SK-N-MC (cell line): ENCODE results near the genes TMC7, COQ7, VPS35L and ACSM3.

GRCh38 chr16:17593079-17593363, 122.3 kb upstream of the XYLT1 start:
- RRBS = no CpG with 5 or more reads among the region's 3 CpGs

DNA sequence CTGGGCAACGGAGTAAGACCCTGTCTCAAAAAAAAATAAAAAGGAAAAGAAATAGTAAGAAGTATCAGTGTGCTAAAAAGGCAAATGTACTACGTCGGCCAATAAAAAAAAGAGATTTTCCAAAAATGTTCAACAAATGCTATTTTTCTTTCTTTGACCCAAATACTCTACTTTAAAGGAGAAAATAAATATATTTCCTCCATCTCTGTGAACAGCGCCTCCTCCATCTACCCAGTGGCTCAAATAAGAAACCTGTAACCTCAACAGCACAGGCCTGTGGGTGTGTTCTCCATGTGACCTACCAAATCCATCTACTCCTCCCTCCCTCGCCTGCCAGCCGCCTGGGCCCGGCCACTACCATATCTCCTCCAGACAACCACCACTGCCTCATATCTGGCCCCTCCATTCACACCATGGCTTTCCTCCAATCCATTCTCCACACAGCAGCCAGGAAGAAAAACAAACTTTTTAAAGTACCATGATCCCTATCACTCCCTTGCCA, 26.6 kb downstream of the NOMO2 start:
- RRBS = no CpG with 5 or more reads among the region's 7 CpGs

GRCh38 chr16:18835746-18836862, 34.8 kb upstream of the ARL6IP1 start:
- RRBS = no CpG with 5 or more reads among the region's 13 CpGs

GRCh38 chr16:18959122-18959644, 24.6 kb upstream of the TMC7 start:
- RRBS = no CpG with 5 or more reads among the region's 2 CpGs

GRCh38 chr16:18983705-18984885, at the start of gene TMC7:
Gene TMC7, plus strand, starts transcription at chr16:18983934.
- RRBS = 4% methylated on average over 42 of the region's 67 CpGs

DNA sequence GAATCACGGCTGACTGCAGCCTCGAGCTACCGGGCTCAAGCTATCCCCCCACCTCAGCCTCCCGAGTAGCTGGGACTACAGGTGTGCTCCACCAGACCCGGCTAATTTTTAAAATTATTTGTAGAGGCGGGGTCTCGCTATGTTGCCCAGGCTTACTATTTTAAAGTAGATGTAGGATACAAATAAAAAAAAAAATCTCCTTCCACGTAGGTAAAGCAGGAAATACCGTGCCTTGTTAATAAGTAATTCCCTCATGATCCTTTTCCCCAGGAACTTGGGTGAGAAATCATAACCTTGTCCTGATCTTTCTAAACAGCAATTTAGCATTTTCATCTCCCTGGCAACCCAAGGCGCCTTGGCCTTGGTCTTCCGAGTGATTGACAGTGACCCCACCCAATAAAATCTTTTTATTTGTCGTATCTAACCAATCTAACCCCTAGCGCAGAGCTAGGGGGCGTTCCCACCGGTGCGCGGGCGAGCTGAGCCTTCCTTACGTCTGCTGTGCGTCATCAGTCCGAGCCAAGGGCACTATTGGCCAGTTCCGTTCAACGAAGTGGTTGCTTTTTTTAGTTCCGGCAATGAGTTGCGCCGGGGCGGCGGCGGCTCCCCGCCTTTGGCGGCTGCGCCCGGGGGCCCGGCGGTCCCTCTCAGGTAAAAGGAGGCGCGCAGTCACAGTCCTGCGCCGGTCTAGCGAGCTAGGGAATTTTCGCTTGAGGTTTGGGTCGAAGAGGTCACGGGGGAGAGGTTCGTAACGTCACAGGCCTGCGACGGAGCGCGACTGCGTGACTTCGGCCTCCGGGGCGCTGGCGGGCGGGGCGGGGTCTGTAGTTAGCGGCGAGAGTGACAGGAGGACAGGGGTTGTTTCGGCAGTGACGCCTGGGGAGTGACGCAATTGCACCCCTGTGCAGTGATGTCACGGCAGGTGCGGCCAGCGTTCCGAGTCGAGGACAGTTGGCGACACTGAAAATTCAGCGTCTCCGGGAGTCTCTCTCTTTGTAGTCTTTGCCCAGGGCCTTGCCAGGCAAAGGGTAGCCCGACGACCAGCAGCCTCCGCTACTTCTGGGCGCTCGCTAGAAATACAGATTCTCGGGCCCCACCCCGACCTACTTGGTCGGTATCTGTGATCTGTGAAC, at the start of gene COQ7:
TSS of gene COQ7 (plus strand) at position 528 of the 1,133 bp plus-strand sequence.
- RRBS = 2% methylated on average over 31 of the region's 77 CpGs

- RRBS = no CpG with 5 or more reads among the region's 7 CpGs
These were observed 3.6 kb downstream of the ITPRIPL2 start for GRCh38 chr16:19117113-19118039.

GRCh38 chr16:19384734-19385091, 33.0 kb upstream of the TMC5 start:
- RRBS = no CpG with 5 or more reads among the region's 2 CpGs

GRCh38 chr16:19393259-19394169, 24.2 kb upstream of the TMC5 start:
- RRBS = no CpG with 5 or more reads among the region's 13 CpGs

DNA sequence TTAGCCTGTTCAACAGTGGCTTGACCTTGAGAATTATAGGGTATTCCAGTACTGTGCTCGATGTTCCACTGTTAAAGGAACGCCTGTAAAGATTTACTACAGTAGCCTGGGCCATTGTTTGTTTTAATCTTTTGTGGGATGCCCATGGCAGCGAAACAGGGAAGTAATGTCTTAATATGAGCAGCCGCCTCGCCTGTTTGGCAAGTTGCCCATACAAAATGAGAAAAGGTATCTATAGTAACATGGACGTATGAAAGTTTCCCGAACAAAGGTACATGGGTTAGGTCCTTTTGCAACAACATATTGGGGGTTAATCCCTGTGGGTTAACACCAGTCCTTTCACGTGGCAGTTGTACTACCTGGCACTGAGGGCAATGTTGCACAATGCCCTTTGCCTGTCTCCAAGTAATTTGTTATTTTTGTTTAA, 21.1 kb upstream of the TMC5 start:
- RRBS = no CpG with 5 or more reads among the region's 8 CpGs

DNA sequence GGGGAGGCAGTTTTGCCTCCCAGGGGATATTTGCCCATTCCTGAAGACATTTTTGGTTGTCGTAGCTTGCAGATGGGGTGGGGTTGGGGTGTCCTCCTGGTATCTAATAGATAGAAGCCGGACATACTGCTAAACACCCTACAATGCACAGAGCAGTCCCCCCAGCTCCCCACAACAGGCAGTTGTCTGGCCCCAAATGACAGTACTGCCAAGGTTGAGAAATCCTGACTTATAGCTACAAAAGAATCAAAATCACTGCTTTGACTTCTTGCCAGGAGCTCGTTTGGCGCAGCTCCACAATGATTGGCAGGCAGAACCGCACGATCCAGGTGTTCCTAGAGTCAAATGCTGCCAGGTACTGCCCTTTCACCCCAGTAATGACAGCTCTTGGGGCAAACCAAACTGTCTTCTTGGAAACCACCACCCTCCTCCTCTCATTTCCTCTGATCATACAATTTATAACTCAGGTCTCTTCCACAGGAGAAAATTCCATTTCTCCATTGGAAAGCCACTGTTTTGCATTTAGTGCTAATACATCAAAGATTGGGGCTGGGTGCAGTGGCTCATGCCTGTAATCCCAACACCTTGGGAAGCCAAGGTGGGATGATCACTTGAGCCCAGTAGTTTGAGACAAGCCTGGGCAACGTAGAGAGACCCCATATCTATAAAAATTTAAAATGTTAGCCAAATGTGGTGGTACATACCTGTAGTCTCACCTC, 2.2 kb upstream of the TMC5 start:
- RRBS = no CpG with 5 or more reads among the region's 7 CpGs

DNA sequence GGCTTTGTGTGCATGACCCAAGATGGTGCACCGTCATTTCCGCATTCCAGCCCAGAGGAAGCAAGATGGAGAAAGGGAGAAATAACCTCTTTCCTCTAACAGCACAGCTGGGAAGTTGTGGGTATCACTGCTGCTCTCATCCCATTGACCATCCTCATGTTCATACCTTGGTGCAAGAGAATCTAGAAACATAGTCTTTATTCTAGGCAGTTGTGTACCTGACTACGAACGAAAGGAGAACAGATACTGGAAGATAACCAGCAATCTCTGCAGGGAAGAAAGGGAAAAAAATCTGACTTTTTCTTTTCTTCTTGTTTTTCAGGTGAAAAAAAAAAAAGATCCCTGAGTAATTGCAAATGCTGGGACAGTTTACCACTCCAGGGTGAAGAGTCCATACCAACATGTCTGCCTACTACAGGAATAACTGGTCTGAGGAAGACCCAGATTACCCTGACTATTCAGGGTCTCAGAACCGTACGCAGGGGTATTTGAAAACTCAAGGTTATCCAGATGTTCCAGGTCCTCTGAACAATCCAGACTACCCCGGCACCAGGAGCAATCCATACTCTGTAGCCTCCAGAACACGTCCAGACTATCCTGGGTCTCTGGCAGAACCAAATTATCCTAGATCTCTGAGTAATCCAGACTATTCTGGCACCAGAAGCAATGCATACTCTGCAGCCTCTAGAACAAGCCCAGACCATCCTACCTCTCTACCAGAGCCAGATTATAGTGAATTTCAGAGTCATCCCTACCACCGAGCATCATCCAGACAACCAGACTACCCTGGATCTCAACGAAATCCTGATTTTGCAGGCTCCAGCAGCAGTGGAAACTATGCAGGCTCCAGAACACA, 22.2 kb downstream of the TMC5 start:
- RRBS = no CpG with 5 or more reads among the region's 10 CpGs

GRCh38 chr16:19555067-19555831, at the start of gene VPS35L:
Gene VPS35L, plus strand, starts transcription at chr16:19555703.
- RRBS = 9% methylated on average over 7 of the region's 49 CpGs

GRCh38 chr16:19704859-19705217, 13.2 kb downstream of the KNOP1 start:
- RRBS = no CpG with 5 or more reads among the region's 3 CpGs

DNA sequence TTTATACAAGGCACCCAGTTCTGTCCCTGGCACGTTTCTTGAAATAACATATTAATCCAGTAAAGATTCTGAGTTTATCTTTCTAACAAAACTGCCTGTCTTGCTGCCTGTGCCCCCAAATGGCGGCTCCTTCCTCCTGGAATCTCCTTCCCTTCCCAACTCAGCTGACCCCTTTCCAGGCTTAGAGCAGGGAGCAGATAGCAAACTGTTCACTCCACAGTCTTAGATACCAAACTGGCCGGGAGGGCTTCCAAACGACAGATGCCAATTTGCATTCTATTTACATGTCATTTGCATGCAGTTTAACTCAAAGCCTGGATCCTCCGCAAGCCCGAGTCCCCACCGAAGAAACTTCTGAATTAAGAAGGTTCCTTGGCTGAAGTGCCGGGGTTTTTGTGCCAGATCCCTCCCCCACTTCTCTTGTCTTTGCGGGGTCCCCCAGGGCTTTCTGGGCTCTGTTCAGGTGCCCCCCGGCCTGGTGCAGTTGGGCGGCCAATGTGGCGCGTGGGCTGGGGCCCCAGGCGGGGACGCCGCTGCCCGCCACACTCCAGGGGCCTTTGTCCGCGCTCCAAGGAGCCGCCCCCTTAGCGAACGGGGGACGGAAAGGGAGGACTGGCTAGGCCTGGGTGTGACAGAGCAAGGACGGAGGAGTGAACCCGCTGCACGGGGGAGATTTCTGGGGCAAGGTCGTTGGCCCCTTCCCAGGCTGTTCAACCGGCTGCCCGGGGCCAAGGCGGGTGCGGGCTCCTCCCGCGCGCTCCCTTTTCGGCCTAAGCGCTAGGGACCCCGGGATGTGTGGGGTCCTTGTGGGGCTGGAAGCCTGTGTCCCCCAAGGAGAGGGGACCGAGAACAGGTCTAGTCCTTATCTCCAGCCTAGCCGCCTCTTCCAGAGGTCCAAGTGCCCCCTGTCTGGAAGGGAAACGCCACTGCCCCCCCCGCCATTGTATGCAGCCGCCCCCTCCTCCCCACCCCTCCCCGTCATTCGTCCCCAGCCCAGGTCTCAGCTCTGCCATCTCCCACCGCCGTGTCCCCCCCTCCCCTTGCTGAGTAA, 1.2 kb downstream of the GPRC5B start:
- RRBS = 6% methylated on average over 11 of the region's 46 CpGs

GRCh38 chr16:19923447-19923772, 38.8 kb upstream of the GPRC5B start:
- RRBS = no CpG with 5 or more reads among the region's 5 CpGs

- RRBS = no CpG with 5 or more reads among the region's 3 CpGs
These were observed 11.5 kb upstream of the ACSM2A start for GRCh38 chr16:20439781-20440230.

DNA sequence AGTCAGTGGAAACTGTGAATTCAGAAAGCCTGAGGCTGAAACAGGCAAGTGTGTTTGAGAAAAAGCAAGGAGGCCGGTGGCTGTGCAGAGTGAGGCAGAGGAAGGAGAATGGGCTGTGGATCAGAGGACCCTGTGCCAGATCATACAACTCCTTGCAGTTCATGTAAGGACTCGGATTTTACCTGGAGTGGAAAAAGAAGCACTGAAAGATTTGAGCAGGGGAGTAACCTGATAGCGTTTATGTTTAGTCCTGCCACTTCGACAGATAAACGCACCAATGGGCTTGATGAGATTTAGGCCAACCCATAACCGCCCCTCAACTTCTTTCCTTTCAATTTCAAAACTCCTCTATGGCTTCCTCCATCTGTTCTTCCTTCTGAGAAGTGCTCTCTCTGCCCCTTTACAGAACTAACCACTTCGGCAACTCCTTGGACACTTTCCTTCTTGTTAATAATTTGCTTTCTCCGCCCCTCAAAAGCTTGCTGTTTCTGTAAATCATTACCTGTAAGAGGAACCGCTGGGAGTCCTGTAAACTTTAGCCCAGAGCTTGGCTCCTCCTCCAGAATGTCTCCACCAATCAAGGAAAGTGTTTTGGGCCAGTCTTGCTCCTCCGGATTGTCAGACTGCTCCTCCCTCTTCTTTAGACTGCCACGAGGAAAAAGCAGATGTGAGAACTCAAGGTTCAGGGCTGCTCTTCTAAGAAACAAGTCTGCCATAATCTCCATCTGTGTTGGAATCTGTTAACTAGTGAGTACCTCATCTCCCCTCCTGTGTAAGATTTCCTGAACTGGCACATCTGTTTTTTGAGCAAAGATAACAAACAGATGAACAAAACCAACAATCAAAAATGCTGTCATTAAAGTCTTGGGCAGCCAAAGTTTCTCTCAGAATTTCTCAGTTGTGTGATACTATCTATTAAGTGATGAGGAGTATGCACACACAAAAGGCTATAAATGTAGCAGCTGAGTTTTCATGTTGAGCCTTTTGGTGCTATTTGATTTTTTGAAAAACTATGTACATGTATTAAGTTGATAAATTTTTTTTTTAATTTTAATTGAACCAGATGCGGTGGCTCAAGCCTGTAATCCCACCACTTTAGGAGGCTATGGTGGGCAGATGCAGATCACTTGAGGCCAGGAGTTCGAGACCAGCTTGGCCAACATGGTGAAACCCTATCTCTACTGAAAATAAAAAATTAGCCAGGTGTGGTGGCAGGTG, at the start of gene ACSM3:
TSS of gene ACSM3 (plus strand) at position 636 of the 1,218 bp plus-strand sequence.
- RRBS = no CpG with 5 or more reads among the region's 13 CpGs

- RRBS = no CpG with 5 or more reads among the region's 8 CpGs
These were observed 763 bp downstream of the ERI2 start for GRCh38 chr16:20805446-20805971.